Epithelial cell of alveolus of lung (primary cell): ENCODE results near the genes IVD, RAD51 and MAPKBP1.

- RAMPAGE, long total RNA, result no peak
- RRBS, result no CpG with 5 or more reads among the region's 6 CpGs
Measured at GRCh38 chr15:40052111-40052394, 13.1 kb upstream of the SRP14 start.

- RAMPAGE, long total RNA, result no peak
- RRBS, result 3% methylated on average over 5 of the region's 25 CpGs
Measured at GRCh38 chr15:40069132-40069860, 30.3 kb upstream of the SRP14 start.

DNA sequence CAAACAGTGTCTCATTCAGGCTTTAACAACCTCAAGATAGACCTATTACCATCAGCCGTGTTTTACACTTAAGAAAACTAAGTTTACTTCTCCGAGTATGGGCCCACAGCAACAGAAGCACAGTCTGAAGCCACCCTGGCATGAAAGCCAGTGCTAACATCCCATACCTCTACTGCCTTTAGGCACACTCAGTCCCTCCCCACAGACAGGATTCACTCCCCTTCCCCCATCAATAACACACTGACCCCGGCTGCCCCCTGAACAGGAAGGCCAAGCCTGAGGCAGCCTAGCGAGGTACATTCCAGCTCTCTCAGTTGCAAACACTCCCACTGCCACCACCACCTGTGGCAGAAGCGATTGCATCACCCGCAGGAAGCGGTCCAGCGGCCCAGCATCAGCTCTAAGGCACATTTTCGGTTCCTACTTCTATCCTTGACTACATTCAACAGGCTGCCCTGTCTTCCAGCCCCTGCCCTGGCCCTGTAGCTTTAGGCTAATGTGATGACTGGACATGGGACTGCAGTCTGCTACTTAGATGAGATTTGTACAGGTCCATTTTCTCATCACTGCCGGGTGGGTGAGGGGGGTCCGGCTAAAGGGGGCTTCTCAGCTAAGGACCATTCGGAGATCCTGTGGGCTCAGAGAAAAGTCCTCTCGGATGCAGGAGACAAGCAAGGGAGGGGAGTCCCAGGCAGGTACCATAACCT lies 7.1 kb upstream of the BMF start:
- RAMPAGE, long total RNA, result no peak
- RRBS, result no CpG with 5 or more reads among the region's 13 CpGs

DNA sequence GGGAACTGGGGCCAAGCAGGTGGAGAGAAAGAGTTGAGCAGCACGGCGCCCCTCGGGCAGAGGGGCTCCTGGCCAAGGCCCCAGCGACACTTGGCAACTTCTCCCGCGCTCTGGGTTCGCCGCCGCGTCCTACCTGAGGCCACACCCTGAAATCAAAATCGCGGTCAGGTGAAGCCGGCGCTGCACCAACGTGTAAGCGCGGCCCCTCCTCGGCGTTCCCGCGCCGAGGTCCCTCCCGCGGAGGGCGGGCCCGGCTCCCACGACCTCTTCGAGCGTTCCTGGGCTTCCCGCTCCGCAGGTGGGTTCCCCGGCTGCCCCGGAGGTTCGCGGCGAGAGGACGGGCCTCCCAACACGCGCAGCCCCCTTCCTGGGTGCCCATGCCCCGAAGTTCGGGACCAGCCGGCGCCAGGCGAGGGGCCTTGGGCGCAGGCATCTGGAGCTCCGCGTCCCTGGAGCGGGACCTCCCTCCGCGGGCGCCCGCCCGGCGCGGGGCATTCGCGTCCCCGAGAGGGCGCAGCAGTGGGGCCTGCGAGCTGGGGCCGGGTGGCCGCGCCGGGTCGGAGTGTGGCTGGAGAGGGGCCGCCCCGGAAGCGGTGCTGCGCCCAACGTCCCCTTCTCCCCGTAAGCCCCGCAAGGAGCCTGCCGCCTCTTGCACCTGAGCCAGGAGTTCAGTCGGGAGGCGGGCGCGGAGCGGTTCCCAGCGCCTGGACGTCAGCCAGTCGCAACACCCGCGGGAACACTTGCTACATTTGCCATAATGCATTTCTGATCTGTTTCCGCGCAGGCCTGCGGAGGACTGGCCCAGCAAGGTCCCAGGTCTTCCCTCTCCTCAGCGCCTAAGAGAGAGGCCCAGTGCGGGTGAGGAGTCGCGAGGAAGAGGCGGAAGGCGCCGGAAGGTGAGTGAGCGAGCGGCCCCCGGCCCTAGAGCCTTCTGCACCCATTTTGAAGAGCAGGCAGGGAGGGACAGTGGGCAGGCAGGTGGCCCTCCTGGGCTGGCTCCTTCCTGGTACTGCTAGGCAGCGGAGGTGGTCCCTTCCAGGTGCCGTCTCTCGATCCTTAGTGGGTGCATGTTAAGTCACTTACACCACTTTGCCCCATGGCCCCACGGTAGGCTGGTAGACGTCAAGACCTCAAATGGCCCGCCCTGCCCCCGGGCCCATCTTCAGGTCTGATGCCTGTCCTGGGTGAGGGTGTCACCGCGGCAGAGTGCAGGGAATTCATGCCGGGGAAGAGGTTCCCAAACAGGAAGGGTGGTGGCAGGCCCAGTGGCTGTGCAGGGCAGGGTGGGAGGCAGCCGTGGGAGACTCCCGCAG lies 14.0 kb downstream of the PAK6 start:
- RAMPAGE, long total RNA, result no peak
- RRBS, result 7% methylated on average over 47 of the region's 108 CpGs

GRCh38 chr15:40358648-40359426 lies 818 bp downstream of the DISP2 start:
- RAMPAGE, long total RNA, result no peak
- RRBS, result 14% methylated on average over 2 of the region's 22 CpGs

- RAMPAGE, long total RNA, result start-site peak on the plus strand at chr15:40405815-40405827, 55 and 61 reads in 2 replicates
- RRBS, result no CpG with 5 or more reads among the region's 37 CpGs
Measured at GRCh38 chr15:40405460-40406001, at the start of gene IVD. TSS of gene IVD (plus strand) at chr15:40405795.

GRCh38 chr15:40466560-40467687 lies 3.9 kb upstream of the CHST14 start:
- RAMPAGE, long total RNA, result no peak
- RRBS, result no CpG with 5 or more reads among the region's 6 CpGs

DNA sequence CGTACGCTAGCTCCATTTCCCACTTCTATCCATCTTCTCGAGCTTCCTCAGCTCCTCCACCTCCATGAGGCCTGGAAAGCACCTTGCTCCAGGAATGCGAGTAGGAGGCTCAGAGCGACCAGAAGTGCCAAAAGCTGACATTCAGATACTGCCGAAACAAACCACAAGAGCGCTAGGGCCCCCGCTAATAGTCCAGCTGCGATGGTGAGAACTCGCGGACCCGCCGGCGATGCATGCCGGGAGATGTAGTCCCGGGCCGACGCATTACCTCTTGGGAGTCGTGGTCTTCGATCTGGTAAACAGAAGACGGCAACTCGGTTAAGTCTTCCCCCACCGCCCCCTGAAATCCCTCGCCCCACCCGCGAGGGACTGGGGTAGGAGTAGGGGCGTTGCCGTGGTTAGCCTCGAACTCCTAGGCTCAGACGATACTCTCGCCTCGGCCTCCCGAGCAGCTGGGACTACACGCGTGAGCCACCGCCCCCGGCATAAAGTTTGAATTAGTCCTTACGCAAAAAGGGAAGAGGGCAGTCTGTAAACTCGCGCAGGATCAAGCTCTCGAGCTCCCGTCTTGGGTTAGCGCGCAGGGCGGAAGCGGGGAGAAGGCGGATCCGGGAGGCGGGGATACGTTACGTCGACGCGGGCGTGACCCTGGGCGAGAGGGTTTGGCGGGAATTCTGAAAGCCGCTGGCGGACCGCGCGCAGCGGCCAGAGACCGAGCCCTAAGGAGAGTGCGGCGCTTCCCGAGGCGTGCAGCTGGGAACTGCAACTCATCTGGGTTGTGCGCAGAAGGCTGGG lies at the start of gene RAD51:
RAD51 (plus strand) TSS at position 671 of the 795 bp plus-strand sequence.
- RAMPAGE, long total RNA, result no peak
- RRBS, result 15% methylated on average over 6 of the region's 69 CpGs

DNA sequence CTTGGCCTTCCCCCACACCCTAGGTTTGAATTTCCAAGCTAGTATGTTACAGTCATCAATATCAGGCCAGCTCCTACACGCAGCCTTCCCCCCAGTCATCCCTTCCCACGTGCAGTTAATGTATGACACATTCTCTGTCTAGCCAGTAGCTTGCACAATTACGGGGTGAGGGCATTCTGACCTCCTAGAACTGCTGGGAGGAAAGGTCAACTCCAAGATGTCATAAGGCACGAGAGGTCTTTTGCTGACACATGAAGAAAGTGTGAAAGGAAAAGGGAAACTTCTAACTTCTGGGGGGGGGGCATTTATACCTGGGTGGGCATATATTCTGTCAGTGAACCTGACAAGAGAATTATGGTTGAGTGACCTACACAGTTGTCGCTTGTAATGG lies 10.8 kb downstream of the RMDN3 start:
- RAMPAGE, long total RNA, result no peak
- RRBS, result no CpG with 5 or more reads among the region's 5 CpGs

DNA sequence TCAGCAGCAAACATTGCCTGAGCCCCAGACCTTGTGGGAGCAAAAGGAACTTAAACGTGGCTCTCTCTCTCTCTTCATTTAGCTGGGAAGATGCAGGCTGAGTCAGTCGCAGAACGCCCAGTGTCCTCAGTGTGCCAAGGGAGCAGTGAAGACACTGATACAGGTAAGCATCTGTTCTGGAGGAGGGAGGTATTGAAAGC lies 4.4 kb downstream of the RHOV start:
- RAMPAGE, long total RNA, result no peak
- RRBS, result no CpG with 5 or more reads among the region's 3 CpGs

DNA sequence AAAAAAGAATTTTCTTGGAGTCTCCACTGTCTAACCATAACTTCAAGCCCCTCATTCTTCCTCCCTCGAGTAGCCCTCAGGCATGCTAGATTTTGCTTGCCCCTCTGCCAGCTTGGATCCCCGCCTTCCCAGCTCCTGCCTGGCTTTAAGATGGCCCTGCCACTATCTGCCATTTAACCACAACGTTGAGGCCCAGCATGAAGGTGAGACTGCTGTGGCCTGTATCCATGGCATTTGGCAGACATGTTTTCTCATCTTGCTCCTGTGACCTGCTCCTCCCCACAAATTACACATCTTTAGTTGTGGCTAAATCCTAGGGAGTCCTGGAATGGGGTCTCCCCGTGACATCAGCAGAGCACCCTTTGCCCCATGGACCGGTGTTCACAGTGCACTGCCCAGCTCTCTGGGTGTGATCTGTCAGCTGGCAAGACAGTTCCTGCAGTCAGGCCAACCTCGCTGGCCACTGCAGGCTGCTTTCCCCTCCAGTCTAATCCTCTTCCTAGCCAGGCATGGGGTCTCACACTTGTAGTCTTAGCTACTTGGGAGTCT lies 10.4 kb downstream of the VPS18 start:
- RAMPAGE, long total RNA, result no peak
- RRBS, result no CpG with 5 or more reads among the region's 6 CpGs

- RAMPAGE, long total RNA, result no peak
- RRBS, result 15% methylated on average over 4 of the region's 20 CpGs
Measured at GRCh38 chr15:40918744-40919381, 10.3 kb upstream of the DLL4 start.

- RAMPAGE, long total RNA, result no peak
- RRBS, result no CpG with 5 or more reads among the region's 16 CpGs
Measured at GRCh38 chr15:40940065-40940786, 11.1 kb downstream of the DLL4 start.

GRCh38 chr15:41256263-41257237 lies 25.5 kb downstream of the CHP1 start:
- RAMPAGE, long total RNA, result no peak
- RRBS, result no CpG with 5 or more reads among the region's 7 CpGs

- RAMPAGE, long total RNA, result no peak
- RRBS, result no CpG with 5 or more reads among the region's 10 CpGs
Measured at GRCh38 chr15:41263779-41264831, 33.0 kb downstream of the CHP1 start.

- RAMPAGE, long total RNA, result no peak
- RRBS, result no CpG with 5 or more reads among the region's 11 CpGs
Measured at GRCh38 chr15:41526775-41527445, 13.3 kb upstream of the LTK start.

- RAMPAGE, long total RNA, result no peak
- RRBS, result no CpG with 5 or more reads among the region's 64 CpGs
Measured at GRCh38 chr15:41773844-41774794, at the start of gene MAPKBP1. TSS of gene MAPKBP1 (plus strand) at chr15:41774484.

GRCh38 chr15:41776294-41776561 lies 1.9 kb downstream of the MAPKBP1 start:
- RAMPAGE, long total RNA, result no peak

DNA sequence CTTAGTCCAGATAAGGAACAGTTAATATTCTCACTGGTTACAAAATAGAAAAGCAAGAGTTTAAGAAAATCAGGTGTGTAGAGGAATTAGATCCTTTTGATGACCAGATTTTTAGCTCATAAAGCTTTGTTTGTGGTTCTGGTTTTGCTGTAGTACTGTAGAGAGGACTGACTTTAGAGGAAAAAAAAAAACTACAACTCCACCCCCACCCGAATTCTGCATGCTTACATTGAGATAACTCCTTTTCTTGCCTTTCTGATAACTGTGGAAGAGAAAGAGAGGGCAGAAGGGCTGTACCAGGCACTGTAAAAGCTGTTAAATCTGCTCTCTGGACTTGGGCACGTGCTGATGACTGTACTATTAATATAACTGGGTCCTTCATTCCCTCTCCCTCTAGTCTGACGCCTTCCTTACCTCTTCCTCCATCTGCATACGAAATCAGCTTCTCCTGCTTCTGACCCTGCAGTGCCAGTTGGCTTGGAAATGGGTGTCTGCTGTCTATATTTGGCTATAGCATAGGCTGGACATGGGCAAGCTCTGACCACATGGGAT lies 14.9 kb downstream of the MAPKBP1 start:
- RAMPAGE, long total RNA, result no peak
- RRBS, result no CpG with 5 or more reads among the region's 4 CpGs

GRCh38 chr15:41796508-41797102 lies 22.3 kb downstream of the MAPKBP1 start:
- RAMPAGE, long total RNA, result no peak
- RRBS, result no CpG with 5 or more reads among the region's 4 CpGs